Measurements from ENCODE around the genes FGD6 and CDK17.

- RRBS = no CpG with 5 or more reads among the region's 4 CpGs
These were observed 63.8 kb downstream of the TMCC3 start for GRCh38 chr12:94586563-94586972.

- RRBS = no CpG with 5 or more reads among the region's 3 CpGs
These were observed 6.8 kb downstream of the TMCC3 start for GRCh38 chr12:94643647-94643927.

DNA sequence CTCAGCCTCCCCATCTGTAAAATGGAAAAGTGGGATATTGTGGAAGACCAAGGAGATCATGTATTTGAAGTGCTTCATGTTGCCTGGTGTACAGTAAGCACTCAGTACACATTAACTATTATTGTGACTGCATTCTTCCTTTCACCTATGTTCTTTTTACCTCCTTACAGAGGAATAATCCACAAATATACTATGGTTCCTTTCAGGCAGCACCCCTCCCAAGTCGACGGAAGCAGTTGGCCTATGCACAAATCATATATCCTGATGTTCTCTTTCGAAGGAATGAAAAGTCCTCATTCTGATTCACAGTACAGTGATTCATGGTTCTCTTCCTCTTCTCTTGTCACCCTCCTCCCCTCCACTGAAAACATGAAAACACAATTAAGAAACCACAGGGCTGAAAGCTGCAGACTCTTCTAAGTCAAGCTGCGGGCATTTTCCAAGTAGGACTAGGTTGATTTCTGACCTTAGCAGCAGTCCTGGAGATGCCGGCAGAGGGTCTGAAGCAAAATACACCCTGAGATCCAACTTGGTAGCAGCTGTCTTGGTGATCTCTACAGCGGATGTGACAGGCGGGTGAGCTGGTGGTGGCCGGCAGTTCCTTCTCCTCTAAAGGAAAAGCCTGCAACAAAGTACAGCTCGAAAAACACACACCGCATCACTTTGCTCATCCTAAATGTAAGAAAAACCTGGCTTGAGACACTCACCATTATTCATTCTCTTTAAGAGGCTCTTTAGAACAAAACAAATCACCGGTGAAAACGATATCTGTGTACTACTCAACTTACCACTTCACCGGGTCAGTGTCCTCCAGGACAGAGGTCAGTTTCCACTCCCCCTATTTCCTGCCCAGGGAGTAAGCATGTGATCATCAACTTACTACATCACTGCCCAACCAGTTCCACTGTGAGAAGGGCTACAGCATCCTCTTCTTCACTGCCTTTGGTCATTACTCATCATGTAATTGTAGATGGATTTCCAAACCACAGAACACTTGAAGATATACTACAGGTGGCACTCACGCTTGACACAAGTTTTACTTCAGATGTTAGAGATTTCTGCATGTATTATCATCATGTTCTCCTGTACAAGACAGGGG is 6.1 kb downstream of the TMCC3 start:
- RRBS = 8% methylated on average over 2 of the region's 14 CpGs

- RRBS = 4% methylated on average over 64 of the region's 96 CpGs
These were observed 130.1 kb downstream of the NDUFA12 start for GRCh38 chr12:94873276-94873997.

DNA sequence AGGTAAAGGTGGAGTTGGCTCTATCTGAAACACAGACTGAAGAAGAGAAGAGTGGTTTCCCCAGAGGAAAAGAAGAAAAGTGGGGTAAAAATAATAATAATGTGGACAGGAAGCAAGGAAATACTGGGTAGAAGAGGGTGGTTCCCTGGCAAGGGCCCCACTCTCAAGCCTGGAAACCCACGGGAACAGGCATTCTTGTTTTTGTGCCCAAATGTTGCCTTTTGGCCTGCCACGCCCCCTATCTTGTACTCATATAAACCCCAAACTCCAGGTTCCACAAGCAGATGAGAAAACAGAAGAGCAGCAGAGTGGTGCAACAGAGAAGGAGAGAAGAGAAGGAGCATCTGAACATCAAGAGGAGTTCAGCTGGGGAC is 51.2 kb downstream of the NDUFA12 start:
- RRBS = no CpG with 5 or more reads among the region's 2 CpGs

DNA sequence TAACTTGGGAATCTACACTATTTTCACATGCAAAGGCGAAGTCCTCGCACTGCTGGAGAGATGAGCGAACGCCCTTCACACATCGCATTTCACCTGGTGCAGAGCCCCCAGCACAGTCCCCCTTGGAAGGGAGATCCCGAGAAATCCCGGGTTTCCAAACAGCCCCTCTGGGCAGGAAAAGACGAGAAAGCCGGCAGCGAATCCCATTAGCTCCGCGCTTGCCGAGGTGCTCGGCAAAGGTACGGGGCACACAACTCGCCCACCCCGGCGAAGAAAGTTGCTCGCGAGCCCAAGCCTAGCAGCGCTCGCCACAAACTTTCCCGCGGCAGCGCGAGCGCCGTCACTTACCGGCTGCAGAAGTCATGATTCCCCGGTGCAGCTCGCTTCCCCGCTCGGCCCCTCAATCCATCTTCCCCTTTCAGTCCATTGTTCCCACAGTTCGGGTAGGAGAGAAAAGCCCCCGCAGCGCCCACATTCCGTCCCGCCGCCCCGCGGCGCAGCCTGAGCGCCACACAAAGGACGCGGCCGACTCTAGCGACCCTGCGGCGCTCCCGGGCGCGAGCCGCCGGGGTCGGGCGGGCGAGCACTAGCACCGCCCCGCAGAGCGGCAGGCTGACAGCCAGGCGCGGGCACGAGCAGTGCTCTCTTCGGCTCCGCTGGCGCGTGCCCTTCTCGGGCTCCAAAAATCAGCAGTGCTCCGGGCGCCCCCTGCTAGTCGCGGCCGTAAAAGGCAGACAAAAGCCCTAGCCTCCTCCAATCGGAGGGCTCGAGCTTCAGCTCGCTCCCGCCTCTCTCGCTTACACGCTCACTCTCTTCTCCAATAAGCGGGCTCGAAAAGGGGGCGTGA is at the start of gene FGD6:
FGD6 (minus strand) TSS at position 591 of the 847 bp plus-strand sequence.
- RRBS = 3% methylated on average over 27 of the region's 82 CpGs

- RRBS = no CpG with 5 or more reads among the region's 24 CpGs
These were observed 85.7 kb upstream of the USP44 start for GRCh38 chr12:95636842-95637466.

DNA sequence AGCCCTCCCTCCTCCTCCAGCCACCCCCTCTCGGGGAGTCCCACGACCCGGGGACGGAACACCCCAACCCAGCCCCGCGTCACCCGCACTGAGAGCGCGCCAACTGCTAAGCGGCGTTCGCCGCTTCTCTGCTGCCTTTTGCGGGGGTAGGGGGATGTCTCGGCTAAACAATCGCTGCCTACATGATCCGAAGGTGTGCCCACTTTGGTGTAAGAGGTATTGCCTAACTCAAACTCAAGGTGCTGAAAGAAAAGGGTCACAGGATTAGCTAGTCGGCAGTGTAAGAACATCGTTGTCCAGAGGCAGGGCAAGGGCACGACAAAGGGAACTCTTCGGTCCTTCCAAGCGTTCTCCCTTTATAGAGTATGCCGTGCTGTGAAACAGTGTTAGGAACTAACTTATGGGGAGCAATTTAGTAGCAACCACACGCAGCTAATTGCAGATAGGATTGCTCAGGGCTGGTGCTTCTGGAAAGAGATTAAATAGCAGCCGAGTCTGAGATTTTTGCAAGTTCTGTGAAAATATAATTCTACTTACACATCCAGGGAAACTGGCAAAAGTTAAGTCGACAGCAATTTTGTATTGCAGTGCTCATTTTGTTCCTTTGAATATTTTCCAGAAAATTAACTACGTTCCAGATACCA is 790 bp upstream of the NTN4 start:
- RRBS = no CpG with 5 or more reads among the region's 27 CpGs

- RRBS = no CpG with 5 or more reads among the region's 8 CpGs
These were observed 817 bp downstream of the AMDHD1 start for GRCh38 chr12:95943916-95944380.

- RRBS = no CpG with 5 or more reads among the region's 7 CpGs
These were observed 69.1 kb upstream of the LTA4H start for GRCh38 chr12:96104401-96104933.

GRCh38 chr12:96235540-96235866 is 41.3 kb downstream of the ELK3 start:
- RRBS = no CpG with 5 or more reads among the region's 5 CpGs

GRCh38 chr12:96298752-96299000 is 101.6 kb downstream of the CDK17 start:
- RRBS = no CpG with 5 or more reads among the region's 1 CpG

GRCh38 chr12:96355125-96355650 is 45.1 kb downstream of the CDK17 start:
- RRBS = no CpG with 5 or more reads among the region's 10 CpGs

DNA sequence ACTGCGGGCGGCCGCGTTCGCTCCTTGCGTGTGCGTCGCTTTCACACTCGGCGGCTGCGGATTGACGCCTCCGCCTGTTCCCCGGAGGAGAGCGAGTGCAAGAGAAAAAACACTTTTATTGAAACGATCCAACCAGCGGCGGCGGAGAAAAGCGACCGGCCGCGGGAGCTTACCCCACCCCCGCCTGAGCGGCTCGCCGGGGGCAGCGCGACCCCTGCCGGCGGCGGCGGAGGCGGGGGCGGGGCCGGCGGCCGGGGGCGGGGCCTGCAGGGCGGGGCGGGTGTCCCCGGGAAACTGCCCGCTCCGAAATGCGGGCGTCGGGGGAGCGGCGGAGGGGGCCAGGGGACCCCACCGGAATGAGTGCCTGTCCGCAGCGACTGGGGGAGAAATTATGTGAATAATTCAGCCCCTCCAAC is at the start of gene CDK17:
CDK17 (minus strand) TSS at position 63 of the 416 bp plus-strand sequence.
- RRBS = 4% methylated on average over 32 of the region's 52 CpGs

GRCh38 chr12:96427040-96427938 is 27.1 kb upstream of the CDK17 start:
- RRBS = no CpG with 5 or more reads among the region's 11 CpGs

GRCh38 chr12:96699076-96699386 is 208.0 kb upstream of the NEDD1 start:
- RRBS = no CpG with 5 or more reads among the region's 8 CpGs

GRCh38 chr12:97000164-97000424 is 93.0 kb downstream of the NEDD1 start:
- RRBS = no CpG with 5 or more reads among the region's 1 CpG

- RRBS = no CpG with 5 or more reads among the region's 2 CpGs
These were observed 240.6 kb upstream of the TMPO start for GRCh38 chr12:98274760-98275163.

- RRBS = no CpG with 5 or more reads among the region's 3 CpGs
These were observed 144.9 kb upstream of the TMPO start for GRCh38 chr12:98370444-98370864.

GRCh38 chr12:98403738-98404375 is 111.5 kb upstream of the TMPO start:
- RRBS = no CpG with 5 or more reads among the region's 7 CpGs